Mucosa of descending colon (tissue), 1 donor: ENCODE measurements around the gene RHOT1.

- PRO-cap: no peak
Measured at GRCh38 chr17:30933756-30934478, 12.2 kb downstream of the ADAP2 start.

GRCh38 chr17:30957782-30958733 lies 12.8 kb upstream of the RNF135 start:
- PRO-cap: no peak

DNA sequence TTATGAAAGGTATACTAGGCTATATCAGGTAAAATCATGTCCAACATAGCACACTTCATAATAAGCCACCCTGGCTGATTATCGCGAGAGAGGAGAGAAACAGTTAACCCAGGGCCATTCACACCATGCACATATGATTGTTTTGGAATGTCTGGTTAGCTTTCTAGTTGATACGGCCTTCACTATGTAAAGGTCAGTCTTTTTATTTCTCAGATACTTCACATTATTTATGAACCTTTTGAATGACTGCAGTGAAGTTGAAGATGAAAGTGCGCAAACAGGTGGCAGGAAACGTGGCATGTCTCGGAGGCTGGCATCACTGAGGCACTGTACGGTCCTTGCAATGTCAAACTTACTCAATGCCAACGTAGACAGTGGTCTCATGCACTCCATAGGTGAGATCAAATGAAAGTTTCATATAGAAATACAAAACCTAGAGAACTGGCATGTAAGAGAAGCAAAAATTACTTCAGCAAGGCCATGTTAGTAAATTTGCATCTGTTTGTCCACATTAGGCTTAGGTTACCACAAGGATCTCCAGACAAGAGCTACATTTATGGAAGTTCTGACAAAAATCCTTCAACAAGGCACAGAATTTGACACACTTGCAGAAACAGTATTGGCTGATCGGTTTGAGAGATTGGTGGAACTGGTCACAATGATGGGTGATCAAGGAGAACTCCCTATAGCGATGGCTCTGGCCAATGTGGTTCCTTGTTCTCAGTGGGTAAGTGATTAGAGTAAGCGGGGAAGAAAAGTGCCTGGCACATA lies 64.4 kb downstream of the OMG start:
- PRO-cap: no peak

GRCh38 chr17:31508563-31509356 lies 117.3 kb downstream of the RAB11FIP4 start:
- PRO-cap: unidirectional peak, minus-strand start at chr17:31508976

DNA sequence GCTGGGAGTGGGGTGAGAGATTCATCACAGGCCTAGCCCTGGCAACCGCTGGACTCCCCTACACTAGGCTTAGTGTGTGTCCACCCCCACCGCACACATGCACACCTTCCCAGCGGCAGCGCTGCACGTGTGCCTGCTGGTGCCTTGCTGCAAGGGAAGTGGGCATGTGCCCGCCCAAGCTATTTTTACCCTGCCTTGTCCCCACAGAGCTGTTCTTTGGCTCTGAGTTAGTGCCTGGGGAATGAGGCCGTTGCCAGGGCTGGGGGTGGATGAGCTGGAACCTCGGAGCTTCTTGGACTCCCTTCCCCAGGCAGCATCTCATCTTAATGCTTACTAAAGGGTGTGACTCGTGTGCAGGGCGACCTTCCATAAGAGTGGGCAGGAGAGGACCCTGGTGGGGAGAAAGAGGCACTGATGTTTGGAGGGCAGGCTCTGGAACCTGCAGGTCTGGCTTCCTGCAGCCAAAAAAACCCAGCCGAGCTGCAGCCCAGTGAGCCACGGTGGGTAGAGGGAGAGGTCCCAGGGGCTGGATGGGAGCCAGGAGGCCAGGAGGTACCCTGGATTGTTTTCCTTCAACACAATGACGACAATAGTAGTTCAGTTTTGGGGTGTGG lies 118.9 kb downstream of the RAB11FIP4 start:
- PRO-cap: no peak

DNA sequence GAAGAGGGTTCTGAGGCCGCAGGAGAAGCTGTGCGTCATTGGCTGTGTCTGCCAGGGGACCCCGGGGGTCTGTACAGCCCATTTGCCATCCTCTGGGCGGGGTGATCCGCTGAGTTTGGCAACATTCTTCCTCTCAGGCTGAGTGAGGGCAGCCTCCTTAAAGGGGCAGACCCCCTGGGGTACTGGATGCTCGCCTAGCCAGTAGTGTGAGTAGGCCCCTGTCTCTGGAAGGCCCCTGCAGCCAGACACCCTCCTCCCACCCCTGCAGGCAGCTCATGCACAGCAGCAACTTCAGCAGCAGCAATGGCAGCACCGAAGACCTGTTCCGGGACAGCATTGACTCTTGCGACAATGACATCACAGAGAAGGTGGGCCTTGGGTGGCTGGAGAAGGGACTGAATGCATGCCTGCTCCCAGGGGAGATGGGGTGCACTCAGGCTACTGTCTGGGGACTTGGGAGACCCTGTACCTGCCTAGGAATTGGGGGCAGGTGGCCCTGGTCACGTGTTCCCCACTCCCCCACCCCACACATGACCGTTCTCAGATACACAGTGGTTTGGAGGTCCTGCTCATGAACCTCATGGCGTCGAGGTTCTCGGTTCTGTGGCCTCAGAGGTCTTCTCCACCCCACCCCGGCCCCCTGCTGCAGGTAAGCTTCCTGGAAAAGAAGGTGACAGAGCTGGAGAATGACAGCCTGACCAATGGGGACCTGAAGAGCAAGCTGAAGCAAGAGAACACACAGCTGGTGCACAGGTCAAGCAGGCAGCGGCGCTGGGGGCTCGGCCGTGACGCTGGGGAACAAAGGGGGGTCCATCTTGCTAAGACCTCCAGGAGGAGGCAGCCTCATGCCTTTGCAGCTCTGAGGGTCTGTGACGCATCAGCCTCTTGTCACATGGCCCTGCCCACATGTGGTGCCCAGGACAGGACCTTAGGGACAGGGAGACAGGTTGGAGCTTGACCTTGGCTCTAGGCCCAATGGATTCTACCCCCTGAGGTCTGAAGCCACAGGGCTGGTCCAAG lies 132.1 kb downstream of the RAB11FIP4 start:
- PRO-cap: no peak

GRCh38 chr17:31561266-31562482 lies 170.2 kb downstream of the RAB11FIP4 start:
- PRO-cap: no peak

- PRO-cap: no peak
Measured at GRCh38 chr17:31581558-31581877, 190.0 kb downstream of the RAB11FIP4 start.

DNA sequence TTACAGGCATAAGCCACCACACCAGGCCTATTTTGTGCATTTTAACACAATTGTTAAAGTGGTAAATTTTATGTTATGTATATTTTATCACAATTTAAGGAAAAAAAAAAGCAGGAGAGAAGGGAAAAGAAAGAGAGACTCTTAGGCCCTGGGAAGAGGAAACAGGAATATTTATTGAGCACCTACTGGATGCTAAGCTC lies 106.9 kb downstream of the COPRS start:
- PRO-cap: no peak

GRCh38 chr17:32141657-32141967 lies 690 bp upstream of the RHOT1 start:
- PRO-cap: no peak

GRCh38 chr17:32142228-32142832 lies at the start of gene RHOT1:
Gene RHOT1, plus strand, starts transcription at chr17:32142502.
- PRO-cap: bidirectional peak, plus-strand start at chr17:32142504, minus-strand start at chr17:32142403

GRCh38 chr17:32303656-32304170 lies 38.1 kb downstream of the RHBDL3 start:
- PRO-cap: no peak

- PRO-cap: no peak
Measured at GRCh38 chr17:32383922-32384289, 33.9 kb downstream of the ZNF207 start.

- PRO-cap: unidirectional peak, minus-strand start at chr17:32445278
Measured at GRCh38 chr17:32444876-32445467, 662 bp downstream of the PSMD11 start.

GRCh38 chr17:32523923-32524476 lies 37.2 kb downstream of the CDK5R1 start:
- PRO-cap: no peak

GRCh38 chr17:32555527-32556632 lies 69.1 kb downstream of the CDK5R1 start:
- PRO-cap: no peak

DNA sequence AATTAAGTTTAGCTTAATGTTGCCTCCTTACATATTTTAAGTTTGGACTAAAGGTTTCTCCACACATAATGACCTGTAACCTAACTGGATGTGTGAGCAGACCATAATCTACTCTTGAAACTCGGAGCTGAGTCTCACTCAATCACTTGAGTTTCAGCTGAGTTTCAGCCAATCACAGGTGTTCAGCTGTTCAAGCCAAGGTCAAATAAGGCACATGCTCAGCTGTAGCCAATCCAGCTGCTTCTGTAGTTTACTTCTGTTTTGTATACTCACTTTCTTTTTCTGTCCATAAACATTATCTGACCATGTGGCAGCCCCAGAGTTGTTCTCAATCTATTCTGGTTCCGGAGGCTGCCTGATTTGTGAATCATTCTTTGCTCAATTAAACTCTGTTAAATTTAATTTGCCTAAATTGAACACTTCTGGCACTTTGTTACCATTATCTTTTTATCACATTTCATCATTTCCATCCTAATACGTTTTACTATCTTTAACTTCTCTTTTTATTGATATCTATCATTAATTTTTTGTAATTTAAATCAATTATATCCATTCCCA lies 72.6 kb downstream of the CDK5R1 start:
- PRO-cap: no peak

DNA sequence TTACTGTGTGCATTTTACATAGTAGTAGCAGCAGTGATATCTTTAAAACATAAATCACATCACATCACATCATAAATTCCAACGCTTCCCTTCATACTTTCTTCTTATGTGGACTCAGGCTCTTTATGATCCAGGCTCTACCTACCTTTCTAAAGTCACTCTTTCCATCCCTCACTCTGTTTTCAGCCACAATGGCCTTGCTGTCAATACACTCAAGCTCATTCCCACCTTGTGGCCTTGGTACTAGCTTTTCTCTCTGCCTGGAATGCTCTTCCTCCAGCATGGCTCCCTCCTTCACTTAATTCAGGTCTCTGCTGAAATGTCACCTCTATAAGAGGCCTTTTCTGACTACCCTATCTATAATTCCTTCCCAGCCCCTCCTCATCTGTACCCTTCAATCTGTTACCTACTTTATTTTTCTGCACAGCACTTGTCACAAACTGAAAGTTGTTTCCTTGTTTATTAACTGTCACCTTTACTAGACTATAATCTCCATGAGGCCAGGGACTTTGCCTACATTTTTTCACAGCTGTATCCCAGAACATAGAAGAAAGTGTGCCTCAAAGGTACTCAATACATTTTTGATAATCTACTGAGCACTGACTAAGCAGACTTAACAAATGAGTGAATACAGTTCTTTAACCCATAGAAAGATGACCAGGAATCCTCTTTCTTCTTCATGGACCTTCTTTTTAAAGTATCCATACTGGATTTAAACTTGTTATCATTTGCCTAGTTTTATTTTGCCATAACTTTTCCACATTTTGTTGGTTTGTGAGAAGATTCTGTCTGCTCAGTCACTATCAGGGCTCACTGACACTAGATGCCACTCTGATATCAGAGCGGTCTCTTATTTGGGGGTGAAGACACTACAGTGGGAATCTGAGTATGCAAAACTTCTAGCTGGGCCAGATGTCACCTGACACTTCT lies 132.7 kb downstream of the MYO1D start:
- PRO-cap: no peak

GRCh38 chr17:32780294-32781065 lies 96.4 kb downstream of the MYO1D start:
- PRO-cap: no peak

GRCh38 chr17:33497993-33498650 lies 205.0 kb upstream of the ASIC2 start:
- PRO-cap: no peak